Monocyte (primary cell): Measurements from ENCODE around the gene KCNH1.

DNA sequence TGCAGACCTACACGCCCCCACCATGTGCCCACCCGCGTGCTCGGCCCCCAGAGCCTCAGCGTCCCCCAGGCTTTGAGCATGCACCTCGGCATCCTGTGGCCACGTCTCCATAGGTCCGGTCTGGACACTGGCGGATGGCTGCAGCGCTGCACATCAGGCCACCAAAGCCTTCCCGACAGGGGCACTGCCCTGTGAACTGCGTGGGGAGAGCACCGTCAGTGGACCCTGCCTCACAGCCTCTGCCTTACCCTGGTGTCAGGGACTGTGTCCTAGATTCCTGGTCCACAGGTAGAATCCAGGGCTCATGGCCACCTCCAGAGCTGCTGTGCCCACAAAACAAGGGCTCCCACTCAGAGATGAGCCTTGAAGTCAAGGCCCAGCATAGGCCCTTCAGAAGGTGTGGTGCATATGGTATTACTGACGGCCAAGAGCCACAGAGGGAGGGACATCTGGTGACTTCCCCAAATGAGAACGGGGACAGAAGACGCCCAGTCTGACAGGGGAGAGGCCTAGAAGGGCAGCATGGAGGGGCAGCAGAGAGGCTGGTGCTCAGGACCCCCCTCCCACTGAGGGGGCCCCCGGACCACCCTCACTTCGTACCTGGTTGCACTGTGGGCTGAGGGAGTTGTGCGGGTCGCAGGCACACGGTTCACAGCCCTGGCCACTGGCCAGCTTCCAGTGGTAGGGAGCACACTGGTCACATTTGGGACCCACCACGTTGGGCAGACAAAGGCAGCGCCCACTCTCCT, 25.3 kb downstream of the LAMB3 start:
- PRO-cap, 2 experiments = peak in 2 of 2 experiments; most common plus-strand start position 491 of the sequence (in 2); most common minus-strand start position 242 of the sequence (in 1)

DNA sequence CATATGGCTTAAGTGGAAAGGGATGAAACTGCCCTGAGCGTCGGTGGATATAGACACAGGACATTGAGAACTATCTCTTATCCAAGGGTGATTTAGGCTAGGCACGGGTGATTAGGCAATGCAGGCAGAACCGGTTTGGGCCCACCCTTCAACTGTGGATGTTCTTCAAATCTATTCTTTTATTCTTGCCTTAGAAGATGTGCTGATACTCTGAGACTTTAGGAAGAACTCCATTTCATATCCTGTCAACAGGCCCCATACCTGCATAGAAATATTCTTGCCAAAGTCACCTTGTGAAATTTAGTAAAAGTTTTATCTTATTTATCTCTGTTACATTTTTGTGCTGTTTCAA, 17.3 kb downstream of the HSD11B1 start:
- PRO-cap, 2 experiments = no peak in any of the 2 experiments

GRCh38 chr1:209732784-209733212, 23.1 kb upstream of the TRAF3IP3 start:
- PRO-cap, 2 experiments = no peak in any of the 2 experiments

DNA sequence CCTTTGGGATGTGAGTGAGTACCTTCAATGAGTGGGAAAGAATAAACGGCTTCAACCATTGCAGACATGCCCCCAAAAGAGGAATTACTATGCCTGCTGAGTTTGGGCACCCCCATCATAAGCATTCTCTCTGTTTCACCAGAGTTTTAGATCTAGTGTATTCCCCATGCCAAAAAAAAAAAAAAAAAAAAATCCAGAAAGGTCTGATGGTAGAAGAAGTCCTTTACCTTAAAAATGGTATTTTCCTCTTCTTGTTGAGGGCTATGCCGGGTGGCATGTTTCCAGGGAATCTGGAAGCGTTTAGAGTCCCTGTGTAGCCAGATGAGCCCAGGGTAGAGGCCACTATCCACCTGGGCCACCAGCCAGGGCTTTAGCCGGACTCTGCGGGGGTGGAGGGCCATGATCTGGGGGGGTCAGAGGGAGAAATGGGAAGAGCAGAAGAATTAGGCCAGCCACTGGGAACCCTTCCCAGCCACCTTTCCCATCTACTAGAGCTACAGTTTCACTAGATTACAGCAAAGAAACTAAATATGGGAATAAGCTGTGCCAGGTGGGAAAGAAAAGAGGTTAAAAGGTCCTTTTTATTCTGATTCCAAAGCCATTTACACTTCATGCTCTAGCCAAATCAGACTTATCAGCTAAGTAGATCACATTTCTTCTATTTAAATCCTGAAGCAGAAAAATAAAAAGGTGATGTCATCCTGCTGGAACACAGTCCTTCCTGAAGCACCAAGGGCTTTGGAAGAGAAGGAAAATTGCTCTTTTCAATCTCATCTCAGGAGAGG, 4.7 kb downstream of the IRF6 start:
- PRO-cap, 2 experiments = no peak in any of the 2 experiments

- PRO-cap, 2 experiments = no peak in any of the 2 experiments
These were observed 10.7 kb downstream of the UTP25 start for GRCh38 chr1:209838501-209838854.

DNA sequence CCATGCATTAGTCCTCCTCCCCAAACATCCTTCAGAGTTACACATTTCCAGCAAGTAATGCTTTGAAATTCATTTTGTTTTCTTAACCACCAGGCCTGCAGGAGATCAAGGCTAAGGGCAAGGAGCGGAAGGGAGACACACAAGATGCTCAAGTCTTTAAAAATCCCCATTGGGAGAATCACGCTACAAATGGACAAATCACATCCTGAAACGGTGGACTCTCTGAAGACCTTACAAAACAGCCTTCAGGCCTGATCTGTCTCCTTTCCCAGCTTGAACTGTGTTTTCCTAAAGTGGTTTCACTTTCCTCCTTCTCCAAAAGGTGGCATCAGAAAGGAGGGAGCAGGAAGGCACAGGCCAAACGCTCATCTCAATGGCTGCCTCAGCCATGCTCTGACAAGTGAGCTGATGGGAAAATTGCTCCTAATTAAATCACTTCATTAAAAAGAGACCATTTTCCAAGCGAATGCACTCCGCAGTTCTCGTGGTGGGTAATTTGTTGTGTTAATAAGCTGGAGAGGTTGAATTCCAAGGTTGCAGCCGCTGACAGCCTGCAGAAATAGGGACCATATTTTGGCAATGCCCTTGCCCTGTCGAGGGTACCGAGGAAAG, 47.7 kb downstream of the UTP25 start:
- PRO-cap, 2 experiments = no peak in any of the 2 experiments

GRCh38 chr1:209879586-209880197, 51.9 kb downstream of the UTP25 start:
- PRO-cap, 2 experiments = no peak in any of the 2 experiments

DNA sequence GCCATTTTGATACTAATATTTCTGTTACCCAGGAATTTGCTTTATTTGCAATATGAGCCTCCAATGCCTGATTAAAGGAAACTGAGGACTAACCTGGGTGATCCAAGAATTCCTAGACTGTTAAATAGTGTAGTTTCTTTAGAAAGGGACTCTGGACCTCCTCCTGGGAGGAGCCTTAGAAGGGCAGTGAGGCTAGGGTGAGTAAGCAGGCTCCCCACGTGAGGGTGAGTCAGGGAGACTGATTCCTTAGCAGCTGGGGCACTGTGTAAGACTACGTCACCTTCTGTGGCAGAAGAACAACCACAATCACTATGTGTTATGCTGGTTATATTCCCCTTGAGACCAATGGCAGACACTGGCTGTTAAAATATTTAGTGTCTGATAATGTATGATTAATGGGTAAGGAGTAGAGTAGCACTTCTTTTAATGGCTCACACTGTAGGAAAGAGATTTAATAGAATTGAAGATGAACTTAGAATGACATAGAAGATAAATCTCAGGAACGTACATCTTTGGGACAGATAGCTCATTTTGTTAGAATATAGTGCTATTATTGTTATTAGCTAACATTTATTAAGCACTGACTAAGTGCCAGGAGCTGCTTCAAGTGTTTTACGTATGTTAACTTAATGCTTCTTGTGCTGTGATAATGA, 53.3 kb upstream of the SYT14 start:
- PRO-cap, 2 experiments = no peak in any of the 2 experiments

DNA sequence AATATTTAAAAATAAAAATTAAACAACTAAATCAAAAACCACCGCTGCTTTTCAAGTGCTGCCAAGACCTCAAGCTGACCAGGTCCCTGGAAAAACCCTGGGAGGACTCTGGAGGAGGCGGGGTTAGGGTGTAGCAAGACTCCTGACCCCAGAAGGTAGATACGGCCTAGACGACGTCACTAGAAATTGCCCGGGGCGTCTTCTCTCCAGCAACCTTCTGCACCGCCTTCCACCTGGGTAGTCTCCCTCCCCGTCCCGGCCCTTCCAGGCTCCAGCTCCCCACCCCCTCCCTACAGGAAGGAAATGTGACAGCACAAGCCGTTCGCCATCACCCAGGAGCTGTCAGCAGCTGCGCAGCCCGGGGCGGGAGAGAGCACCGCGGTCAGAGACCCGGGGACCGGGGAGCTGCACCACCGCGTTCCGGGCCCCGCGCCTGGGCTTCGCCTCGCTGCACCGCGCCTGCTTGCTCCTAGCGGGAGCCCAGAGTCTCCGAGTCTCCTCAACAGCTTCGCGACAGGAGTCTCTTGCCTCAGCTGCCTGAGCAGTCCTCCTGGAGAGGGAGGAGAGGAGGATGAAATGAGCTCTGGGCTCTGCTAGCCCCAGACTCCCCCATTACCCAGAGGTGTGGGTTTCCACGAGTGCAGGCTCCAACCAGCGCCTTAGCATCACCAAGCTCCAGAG, 20.1 kb downstream of the SERTAD4 start:
- PRO-cap, 2 experiments = no peak in any of the 2 experiments

DNA sequence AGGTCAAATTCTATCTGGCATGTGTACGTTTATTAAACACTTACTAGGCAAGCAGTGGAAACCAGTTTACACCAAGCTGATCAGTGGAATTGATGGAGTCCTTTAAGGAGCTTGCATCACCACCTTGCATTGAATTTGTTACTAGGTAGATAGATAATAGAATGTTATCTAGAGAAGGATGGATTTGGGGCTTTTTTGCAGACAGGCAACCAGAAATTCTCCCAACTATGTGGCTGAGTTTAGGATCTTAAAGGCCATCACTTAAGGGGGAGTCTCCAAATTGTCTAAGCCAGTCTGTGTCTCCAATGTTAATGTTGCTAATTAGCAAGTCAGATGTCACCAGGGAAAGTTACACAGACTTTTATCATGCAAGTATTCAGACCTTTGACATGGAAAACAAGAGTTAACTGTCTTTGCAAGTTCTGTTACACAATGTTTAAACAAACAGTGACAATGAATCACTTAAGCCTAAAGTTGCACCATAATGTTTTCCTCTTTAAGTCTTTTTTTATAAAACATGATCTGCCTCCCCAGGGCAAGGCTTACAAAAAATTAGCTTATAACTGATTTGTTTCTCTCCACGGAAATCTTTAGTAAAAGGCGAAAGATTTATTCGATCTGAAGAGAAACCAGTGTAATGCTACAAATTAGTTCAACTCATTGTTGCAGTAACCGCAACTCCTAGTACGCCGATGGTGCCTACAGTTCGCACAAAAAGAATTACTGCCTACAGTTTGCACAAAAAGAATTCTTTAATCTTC, 45.1 kb downstream of the HHAT start:
- PRO-cap, 2 experiments = peak in 2 of 2 experiments; most common minus-strand start position 348 of the sequence (in 1)

DNA sequence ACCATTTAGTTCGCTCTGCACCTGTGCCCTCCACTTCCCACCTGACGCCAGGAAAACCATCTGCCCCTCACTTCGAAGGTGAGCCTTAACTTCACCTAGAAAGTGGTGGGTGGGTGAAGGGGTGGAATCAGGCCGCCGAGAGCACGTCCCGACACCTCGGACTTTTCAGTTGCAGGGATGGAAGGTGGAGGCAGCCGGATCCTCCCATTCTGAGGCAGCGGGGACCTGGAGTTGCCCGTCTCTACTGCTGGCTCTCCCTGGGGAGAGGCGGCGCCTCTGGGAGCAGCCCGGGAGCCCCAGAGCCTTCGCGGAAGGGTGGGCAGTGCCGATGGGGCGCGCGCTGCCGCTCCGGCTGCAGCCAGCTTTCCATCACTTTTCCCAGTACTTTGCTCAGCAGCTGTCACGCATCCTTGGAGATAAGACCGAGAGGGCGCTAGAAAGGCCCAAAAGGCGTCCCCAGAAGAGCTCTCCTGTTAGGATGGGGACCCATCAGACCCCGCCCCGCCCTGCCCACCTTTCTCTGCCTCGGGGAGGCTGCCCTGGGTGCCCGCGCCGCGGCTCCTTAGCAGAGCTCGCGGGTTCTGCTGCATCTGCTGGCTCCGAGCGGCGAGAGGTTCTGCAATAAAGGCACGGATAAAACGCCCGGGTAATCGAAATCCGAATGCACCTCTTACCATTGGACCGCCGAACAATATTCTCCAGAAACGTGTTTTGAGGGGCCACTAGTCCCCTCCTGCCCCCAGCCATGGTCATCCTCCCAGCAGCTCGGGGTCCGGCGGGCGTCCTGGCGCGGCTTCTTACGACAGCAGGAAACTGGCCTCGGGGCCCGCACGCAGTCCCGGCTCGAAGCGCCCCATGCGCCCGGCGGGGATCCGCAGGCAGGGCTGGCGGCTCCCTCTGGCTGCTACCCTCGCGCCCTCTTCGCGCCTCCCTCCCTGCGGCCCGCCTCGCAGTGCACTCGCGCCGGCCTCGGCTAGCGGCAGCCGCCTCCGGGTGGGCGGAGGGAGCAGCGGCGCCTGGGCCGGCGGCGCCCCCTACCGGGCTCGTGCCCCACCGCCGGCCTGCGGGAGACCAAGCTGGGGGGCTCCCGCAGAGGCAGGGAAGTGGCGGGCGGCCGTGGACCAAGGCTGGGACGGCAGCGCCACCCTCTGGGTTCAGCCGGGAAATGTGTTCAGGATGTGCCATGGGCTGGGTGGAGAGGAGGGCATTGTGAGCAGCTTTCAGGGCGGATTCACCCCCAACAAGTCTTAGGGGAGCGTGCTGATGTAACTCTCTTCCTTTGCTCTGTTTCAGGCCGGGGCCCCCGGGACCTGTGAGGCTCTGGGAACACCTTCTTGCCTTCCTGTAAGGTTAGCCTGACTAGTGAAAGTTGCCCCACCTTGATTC, at the start of gene KCNH1:
KCNH1 (minus strand) TSS at position 956 of the 1,386 bp plus-strand sequence.
- PRO-cap, 2 experiments = no peak in any of the 2 experiments

DNA sequence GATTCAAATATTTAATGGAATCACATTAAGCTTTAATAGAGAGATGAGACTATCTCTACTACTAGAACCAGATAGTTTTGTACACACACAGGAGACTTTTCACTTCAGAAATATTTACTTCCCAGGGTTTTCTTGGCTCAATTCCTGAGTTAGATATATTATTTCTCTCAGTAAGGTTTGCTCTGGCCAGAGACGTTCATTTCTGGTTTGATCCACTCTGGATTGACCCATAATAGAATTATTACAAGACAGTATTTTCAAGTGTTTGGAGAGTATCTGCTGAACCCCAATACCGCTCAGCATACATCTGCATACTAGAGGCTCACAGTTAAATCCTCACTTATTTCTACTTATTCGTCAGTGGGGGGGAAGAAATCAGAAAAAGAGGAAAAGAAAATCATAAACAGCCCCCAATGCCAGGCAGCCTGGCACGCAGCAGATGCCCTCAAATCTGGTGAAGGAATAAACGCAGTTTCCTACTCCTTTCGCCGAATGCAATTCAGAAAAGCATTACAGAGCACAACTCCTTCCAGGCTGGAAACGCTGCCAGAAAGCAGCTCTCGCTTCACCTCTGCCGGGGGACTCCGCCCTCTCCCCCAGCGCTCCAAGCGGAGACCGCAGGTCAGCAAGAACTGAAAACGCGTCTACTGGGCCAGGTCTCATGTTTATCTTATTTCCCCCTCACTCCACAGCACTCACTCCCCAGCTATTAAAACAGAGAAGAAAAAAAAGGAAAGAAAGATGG, 1.1 kb upstream of the RCOR3 start:
- PRO-cap, 2 experiments = peak in 2 of 2 experiments; most common plus-strand start position 635 of the sequence (in 2); most common minus-strand start position 494 of the sequence (in 1)

- PRO-cap, 2 experiments = no peak in any of the 2 experiments
These were observed 10.4 kb downstream of the TRAF5 start for GRCh38 chr1:211336755-211337802.

DNA sequence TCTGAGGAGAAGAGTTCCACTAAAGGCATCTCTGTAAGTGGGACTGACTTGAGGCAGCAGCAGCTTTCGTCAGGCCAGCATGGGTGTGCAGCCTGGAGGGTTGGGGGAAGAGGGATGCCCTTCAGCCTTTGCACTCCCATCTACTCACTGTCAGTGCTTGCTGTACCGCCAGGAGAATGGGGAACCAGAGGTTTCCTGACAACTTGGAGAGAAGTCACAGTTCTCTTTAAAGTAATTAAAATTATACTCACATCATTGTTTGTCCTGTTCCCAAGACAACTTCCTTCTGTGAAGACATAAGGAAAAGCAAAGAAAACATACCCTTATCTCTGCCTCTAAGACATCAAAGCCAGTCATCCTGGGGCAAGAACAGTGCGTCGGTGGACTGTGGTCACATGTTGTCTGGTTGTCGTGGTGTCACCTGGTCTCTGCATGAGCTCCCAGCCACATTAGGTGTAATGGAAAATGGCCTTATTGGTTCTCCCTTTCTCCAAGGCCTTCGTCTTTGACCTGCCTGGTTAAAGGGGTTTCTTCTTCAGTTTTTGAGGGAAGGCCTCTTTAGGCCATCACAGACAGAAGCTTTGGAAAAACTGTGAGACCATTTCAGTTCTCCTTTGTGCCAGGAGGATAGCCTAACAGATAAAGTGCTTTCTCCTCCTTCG, 17.6 kb downstream of the TRAF5 start:
- PRO-cap, 2 experiments = peak in 1 of 2 experiments; most common minus-strand start position 178 of the sequence (in 1)

DNA sequence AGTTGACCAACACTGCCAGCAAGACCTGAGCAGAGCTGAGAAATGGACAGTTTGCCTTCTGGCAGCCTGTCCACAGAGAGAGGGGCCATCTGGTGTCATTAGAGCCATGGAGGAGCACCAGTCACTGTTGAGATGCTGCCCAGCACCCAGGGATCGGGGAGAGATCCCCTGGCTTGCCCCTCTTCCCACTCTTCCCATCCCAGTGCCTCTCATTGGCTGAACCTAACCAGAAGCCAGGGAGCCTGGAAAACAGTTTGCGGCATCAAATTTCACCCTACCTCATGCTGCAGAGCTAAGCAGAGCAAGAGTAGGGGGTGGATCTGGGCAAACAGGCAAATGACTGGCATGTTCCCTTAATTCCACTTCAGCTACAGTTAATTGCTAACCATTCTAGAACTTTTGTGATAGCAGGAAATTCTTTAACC, 19.1 kb downstream of the TRAF5 start:
- PRO-cap, 2 experiments = no peak in any of the 2 experiments

GRCh38 chr1:211538416-211538789, 40.6 kb downstream of the SLC30A1 start:
- PRO-cap, 2 experiments = no peak in any of the 2 experiments

GRCh38 chr1:211577697-211578453, 1.1 kb downstream of the SLC30A1 start:
- PRO-cap, 2 experiments = no peak in any of the 2 experiments

- PRO-cap, 2 experiments = peak in 2 of 2 experiments; most common plus-strand start chr1:211579418 (in 2); most common minus-strand start chr1:211579747 (in 1)
These were observed 717 bp upstream of the SLC30A1 start for GRCh38 chr1:211579355-211580400.

DNA sequence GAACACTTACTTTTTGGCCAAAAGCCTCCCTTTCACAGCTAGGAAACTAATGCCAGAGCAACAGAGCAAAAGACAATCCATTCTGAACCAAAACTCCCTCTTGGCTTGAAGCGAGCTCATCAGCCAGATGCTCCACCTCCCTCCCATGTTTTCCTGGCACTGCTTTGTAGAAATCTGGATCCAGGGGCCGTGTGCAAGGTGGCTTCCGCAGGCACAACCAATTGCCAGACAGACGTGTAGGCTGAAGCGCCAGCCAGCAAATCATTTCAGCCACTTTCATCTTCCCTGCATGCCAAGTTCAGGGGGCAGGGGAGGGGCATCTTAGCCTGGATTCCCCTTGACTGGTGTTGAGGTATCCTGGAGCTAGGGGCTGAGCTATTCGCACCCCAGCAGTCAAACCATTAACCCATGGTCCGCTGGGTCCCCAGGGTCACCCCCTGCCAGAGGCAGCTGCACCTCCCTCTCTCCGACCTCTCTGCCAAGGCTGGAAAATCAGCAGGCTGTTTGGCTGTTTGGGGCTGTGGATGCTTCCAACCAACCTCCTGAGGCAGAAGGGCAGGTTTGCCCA, 32.2 kb upstream of the SLC30A1 start:
- PRO-cap, 2 experiments = no peak in any of the 2 experiments

GRCh38 chr1:211629403-211629876, 46.0 kb downstream of the NEK2 start:
- PRO-cap, 2 experiments = no peak in any of the 2 experiments